Pericardium (tissue), 1 donor: ENCODE measurements around a stretch of chr16.

GRCh38 chr16:68782026-68782376 lies 44.9 kb downstream of the CDH1 start:
- RRBS = no CpG with 5 or more reads among the region's 3 CpGs

DNA sequence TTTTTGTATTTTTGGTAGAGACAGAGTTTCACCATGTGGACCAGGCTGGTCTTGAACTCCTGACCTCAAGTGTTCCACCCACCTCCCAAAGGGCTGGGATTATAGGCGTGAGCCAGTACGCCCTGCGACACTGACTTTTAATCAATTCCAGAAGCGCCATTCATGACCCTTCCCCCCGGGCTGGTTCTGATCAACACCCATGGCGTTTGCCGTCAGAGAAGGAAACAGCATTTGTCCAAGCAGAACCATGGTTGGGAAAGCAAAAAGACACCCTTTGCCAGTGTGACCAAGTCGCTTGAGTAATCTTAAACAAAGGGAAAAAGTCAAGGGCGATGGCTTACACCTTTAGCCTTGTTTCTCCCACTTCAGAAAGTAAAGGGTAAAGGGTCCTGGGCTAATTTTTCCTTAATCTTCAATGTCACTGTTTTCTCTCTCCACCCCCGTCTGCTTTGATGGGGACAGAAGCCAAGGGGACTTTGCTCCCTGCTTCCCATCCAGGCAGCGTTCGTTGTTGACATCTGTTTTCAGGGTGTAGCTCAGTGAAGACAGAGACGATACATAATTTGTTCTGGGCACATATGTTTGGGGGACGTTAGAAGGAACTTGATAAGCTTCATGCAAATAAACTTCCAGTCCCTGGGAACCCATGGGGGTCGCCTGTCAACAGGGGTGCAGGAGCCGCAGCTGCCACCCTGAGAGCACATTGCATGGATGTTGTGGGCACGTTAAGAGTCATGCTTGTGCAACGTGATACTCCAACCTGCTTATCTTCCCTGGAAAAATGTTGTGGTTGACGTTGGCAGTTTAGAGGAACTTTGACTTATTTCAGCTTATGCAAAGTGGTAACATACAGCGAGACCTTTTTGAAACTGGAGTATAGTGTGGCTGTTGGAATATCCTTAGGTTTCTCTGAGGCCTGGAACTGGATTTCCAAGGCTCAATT lies 50.7 kb upstream of the TANGO6 start:
- RRBS = no CpG with 5 or more reads among the region's 20 CpGs

DNA sequence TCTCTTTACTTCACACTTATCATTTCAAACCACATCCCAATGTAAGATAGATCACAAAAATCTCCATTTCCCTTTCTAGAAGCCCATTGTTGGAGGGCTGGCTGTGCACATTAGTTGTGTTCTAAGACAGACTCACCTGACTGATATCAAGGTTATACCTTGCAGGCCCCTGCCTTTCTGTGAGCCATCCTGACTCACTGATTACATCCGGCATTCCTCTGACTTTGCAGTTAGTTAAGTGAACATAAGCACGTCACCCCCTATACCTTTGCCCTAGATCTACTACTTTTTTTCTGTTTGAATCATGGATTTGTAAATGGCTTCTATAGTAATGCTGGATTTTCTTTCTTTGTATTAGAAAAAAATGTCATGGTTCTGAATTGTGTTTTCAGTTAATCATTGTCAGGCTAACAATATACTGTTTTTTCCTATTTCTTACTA lies 78.3 kb downstream of the TANGO6 start:
- RRBS = no CpG with 5 or more reads among the region's 2 CpGs

- RRBS = no CpG with 5 or more reads among the region's 6 CpGs
These were observed 128.7 kb downstream of the TANGO6 start for GRCh38 chr16:68971963-68972531.

- RRBS = no CpG with 5 or more reads among the region's 2 CpGs
These were observed 18.2 kb upstream of the HAS3 start for GRCh38 chr16:69087208-69087623.

- RRBS = no CpG with 5 or more reads among the region's 2 CpGs
These were observed 12.8 kb upstream of the HAS3 start for GRCh38 chr16:69092650-69092975.

GRCh38 chr16:69531562-69531875 lies 34.2 kb upstream of the NFAT5 start:
- RRBS = no CpG with 5 or more reads among the region's 6 CpGs

DNA sequence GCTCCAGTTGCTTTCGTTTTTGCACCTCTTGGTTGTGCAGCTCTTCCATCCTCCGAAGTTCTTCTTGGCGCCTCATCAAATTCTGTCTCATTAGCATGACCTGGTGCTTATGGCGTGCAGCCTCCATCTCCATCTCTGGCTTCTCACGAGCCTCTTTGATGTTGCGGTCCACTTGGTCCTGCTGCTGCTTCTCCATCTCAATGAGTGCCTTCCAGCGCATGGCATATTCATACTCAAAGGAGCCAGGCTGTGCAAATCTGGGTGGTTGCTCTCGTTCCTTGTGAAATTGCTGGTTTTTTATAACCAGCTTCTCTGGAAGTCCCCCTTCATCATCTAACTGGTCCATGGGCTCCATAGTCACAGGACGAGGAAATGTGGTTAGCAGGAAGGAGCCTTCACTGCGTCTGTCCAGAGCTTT lies 2.2 kb upstream of the NOB1 start:
- RRBS = no CpG with 5 or more reads among the region's 10 CpGs

DNA sequence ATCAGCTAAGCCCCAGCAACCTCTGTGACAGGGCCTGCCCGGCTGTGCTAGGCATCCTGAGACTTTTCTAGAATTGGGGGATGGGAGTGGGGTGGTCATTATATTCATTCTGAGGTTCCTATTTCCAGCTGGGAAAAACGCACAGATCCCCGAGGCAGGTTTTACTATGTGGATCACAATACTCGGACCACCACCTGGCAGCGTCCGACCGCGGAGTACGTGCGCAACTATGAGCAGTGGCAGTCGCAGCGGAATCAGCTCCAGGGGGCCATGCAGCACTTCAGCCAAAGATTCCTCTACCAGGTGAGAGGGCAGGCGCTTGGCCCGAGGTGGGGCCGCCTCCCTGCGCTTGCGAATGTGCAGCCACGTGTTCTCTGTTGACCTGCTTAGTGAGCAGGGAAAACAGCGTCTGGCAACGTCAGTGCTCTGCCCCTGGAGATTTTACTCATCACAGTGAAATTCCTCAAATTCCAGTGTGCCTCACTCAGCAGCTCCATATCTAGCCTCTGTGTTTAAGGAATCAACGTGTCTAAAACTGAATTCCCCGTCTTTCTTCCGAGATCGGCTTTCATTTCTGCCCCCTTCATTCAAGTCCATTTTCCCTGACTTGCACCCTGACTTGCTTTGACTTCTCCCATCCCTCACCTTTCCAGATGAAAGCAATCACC lies 33.4 kb upstream of the CLEC18A start:
- RRBS = no CpG with 5 or more reads among the region's 24 CpGs

GRCh38 chr16:70267330-70267906 lies 15.7 kb upstream of the EXOSC6 start:
- RRBS = no CpG with 5 or more reads among the region's 6 CpGs

DNA sequence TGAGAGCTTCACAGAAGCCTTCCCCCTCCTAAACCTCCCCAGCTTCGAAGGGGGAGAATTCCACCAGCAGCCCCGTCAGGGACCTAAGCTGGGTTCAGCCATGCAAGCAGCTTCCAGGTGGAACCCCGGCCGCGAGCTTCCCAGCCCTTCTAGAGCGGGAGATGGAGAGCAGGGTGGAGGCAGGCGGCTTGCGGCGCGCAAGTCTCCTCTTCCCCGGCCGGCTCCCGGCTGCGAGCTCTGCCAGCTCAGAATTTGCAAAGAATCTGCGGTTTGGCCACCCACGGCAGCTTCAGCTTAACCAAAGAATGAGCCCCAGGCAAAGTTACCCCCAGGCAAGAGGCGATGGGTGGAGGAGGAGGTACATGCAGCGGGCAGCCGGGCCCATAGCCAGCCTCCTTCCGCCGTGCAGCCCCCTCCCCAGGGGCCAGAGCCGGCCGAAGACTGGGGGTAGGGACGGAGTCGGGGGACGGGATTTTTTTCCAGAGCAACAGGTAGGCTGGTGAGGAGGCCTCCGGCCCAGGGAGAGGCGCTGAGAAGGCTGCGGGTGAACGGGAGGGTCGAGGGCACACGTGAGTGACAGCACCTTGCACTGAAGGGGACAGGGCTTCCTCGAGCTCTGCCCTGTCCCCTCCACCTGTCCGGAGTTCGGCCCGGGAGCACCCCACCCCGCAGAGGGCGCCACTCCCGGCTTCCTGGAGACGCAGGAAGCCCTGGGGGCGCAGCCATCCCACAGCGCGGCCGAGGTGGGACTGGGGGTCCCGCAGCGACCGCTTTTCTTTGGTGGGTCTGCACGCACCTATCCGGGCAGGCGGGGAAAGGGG lies 33.9 kb downstream of the DDX19A start:
- RRBS = 3% methylated on average over 20 of the region's 50 CpGs

GRCh38 chr16:70394768-70395435 lies 44.0 kb downstream of the ST3GAL2 start:
- RRBS = 95% methylated on average over 2 of the region's 15 CpGs

DNA sequence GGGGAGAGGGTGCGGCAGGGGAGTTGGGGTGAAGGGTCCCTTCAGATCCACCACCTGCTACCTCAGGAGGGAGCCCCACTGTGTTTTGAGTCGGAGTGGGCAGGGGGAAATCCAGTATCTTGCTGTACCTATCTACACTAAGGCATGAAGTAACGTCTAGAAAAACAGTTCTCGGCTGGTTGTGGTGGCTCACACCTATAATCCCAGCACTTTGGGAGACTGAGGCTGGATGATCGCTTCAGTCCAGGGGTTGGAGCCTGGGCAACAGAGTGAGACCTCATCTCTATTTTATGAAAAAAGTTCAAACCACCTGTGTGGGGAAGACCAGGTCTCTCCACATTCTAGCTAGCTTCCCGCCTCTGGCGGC lies 29.9 kb downstream of the ST3GAL2 start:
- RRBS = no CpG with 5 or more reads among the region's 7 CpGs

DNA sequence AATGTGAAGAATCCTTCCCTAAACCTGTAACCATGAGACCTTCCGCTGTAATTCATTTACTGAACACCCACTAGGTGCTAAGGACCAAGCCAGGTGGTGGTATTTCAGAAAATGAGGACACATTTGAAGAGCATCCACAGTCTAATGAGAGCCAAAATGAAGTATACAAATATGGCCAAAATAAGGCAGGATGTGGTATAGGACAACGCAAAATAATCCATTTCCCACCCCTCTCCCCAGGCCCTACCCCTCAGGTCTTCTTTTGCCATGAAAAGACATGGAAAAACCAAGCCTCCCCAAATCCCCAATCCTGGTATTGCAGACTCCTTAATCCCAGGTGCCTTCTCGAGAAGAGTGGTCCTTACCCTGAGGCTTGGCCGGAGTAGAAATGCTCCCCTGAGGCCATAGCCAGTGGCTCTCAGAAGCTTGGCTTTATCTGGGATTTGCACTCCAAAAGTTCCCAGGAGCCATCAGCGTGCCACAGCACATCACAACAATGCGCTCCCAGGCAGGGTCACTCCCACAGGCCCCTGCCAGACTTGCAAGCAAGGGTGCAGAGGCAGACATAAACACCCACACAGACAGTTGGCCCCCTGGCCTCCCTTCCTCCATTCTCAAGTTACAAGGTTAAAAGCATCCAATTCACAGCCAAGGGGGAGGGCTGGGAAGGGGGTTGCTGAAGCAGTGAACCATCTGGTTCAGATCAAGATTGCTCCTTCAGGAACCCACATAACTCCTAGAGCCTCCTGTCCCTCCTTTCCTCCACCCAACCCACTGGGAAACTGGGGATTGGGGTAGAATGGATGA lies 2.0 kb downstream of the ST3GAL2 start:
- RRBS = no CpG with 5 or more reads among the region's 6 CpGs

DNA sequence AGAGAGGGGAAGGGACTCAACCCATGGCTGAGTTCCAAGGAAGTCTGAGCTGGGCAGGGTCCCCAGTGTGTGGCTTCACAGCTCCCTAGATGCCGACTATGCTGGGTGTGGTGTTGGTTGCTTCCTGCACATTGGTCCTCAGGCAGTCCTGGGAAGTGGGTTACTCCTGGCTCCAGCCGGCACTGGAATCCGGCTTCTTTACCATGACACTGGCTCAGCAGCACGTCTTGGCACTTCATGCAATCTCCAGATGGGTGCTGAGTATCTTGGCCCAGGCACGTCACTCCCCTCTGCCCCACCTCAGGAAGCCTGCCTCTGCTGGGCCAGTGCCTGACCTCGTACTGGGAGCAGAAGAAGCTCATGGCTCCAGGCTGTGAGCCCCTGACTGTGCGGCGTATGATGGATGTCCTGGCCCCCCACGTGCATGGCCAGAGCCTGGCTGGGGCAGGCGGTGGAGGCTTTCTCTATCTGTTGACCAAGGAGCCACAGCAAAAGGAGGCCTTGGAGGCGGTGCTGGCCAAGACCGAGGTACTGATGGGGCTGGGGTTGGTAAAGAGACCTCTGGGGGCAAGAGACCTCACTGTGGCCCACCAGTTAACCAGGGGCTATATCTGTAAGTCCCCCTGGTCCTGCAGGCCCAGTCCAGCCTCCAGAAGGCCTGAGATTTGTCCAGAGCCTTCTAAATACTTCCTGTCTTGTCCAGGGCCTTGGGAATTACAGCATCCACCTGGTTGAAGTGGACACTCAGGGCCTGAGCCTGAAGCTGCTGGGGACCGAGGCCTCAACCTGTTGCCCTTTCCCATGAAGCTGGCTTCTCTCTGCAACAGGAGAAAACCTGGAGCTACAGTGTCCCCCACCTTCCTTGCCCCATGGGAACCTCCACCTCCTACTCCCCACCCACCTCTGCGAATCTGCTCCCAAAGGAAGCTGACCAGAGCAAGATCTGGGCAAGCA lies 24.8 kb downstream of the FCSK start:
- RRBS = no CpG with 5 or more reads among the region's 14 CpGs

DNA sequence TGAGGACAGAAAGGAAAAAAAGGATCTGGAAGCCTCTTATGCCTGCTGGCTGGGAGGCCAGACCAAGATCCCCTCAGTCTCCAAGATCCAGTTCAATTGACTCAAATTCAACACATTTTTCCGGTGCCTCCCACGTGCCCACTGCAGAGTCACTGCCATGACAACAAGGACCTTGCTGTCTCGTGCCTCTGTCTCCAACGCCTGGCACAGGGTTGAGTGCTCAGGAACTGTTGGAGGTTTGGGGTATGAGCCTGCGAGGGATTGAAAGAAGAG lies 1.1 kb downstream of the IL34 start:
- RRBS = no CpG with 5 or more reads among the region's 5 CpGs

- RRBS = no CpG with 5 or more reads among the region's 31 CpGs
These were observed 15.1 kb downstream of the IL34 start for GRCh38 chr16:70661006-70662297.

- RRBS = 36% methylated on average over 2 of the region's 12 CpGs
These were observed 5.2 kb downstream of the MTSS2 start for GRCh38 chr16:70680668-70681137.

DNA sequence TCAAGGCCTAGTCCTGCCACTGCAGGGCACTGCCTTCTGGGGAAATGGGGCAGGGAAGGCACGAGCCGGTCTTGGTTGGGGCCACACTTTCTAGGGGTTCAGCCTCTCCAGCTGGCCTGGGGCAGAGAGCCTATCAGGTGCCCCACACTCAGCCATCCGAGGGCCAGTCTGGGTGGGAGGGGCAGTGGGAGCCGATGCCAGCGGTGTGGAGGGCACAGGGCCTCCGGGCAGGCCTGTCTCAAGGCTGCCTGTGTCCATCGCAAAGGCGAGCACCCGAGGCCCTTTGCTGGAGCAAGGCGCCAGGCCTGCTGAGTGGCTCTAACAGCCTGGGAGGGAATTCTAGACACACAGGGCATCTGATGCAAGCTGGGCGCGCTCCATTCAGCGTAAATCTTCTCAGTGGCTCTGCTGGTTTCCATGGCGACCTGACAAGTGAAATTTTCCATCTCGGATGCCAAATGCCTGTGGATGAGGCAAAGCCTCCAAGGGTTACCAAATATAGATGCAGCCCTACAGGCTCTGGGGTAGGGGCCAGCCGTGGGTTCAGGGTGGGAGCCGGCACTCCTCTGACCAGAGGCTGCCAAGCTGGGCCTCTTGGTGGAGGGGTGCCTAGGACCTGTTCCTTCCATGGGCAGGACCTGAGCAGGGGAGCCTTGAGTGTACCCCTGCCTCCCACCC lies 5.9 kb upstream of the MTSS2 start:
- RRBS = 55% methylated on average over 4 of the region's 17 CpGs

- RRBS = no CpG with 5 or more reads among the region's 10 CpGs
These were observed 54.8 kb downstream of the VAC14 start for GRCh38 chr16:70746084-70746610.